NT2/D1 (cell line): ENCODE measurements around a stretch of chr2.

DNA sequence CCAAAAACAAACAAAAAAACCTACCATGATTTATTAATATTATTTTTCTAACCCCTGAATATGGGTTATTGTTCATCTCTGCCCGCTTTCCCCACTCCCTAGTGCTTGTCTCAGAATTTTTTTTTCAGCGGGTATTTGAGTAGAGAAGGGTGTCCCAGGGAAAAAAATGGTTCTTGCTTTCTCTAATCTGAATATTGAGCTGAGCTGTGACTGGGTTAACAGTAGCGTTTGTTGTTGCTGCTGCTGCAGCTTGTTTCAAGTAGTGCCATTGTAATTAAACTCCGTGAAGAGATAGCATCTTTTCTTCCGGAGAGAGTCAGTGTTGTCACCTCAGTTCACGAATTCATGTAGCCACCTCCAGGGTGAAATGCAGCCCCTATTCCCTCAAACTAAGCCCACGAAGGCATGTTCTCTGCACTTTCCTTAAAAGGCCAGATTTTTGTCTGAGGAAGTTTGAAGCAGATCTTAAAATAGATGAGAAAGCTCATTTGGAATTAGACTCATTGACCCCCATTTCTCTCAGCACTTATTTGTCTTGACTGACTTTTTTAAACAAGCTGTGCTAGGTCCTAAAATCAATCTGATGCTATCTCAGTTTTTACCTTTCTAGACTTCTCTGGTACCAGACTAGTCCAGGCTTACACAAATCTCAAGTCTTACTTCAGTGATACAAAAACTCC, 1.6 kb upstream of the AAK1 start:
- RRBS, 2 experiments = no CpG with 5 or more reads among the region's 7 CpGs

DNA sequence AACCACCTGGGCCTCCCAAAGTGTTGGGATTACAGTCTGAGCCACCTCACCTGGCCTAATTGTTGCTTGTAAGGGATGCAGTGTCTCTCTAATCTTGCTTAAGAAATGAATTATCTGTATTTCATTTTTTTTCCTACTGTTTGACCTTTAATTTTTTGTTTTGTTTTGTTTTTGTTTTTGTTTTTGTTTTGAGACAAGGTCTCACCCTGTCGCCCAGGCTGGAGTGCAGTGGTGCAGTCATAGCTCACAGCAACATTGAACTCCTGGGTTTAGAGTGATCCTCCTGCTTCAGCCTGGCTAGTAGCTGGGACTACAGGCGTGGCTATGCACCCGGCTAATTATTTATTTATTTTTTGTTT, 1.7 kb upstream of the ANXA4 start:
- RRBS, 2 experiments = no CpG with 5 or more reads among the region's 3 CpGs

DNA sequence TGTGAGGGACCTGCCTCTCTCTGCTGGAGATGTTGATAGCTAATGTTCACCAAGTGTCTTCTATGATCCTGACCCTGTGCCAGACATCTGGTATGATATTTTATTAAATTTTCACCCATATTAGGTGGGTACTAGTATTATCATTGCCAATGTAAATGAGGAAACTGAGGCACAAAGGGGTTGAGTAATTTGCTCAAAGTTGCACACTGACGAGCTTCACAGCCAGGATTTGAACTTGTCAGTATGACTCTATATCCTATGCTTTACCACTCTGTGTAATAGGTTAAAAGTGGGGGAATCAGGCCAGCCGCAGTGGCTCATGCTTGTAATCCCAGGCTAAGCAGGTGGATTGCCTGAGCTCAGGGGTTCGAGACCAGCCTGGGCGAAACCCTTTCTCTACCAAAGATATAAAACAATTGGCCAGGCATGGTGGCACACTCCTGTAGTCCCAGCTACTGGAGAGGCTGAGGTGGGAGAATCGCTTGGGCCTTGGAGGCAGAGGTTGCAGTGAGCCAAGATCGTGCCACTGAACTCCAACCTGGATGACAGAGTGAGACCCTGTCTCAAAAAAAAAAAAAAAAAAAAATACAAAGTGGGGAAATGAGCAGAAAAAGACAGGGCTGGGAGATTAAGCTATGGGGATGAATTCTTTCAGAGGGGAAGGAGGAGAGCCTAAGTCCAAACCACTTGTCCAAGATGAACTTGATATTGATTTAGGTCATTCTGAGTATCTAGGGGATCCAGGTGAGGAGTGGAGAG, 9.2 kb downstream of the ANXA4 start:
- RRBS, 2 experiments = no CpG with 5 or more reads among the region's 6 CpGs

- RRBS, 2 experiments = no CpG with 5 or more reads among the region's 3 CpGs
Measured at GRCh38 chr2:69926883-69927473, 12.1 kb downstream of the MXD1 start.

DNA sequence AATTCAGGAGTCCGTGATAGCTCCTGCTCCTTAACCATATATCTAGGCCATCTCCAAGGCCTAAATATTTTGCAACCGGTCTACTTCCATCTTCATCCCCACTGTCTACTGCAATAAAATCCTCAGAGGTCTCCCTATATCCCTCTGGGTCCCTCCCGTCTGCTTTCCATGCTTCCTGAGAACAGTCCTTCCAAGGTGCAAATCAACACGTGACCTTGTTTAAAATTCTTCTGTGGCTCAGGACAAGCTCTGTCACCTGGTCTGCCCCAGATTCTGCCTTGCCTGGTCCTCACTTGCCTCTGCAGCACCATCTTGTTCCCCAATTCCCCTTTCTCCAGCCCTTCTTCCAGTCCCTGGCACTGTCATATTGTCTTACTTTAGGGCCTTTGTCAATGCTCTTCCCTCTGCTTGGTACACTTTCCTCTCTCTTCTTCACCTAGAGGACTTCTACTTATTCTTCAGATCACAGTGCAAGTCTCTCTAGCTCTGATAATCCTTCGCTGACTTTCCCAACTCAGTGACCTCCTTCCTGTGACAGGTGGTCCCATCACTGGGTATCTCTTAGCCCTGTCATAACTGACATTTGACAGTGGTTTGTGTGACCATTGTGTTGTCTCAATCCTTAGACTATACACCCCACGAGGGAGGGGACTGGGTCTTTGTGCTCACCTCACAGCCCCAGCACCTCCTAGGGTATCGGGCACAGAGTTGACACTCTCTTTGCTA, 20.9 kb downstream of the MXD1 start:
- RRBS, 2 experiments = no CpG with 5 or more reads among the region's 7 CpGs

- RRBS, 2 experiments = no CpG with 5 or more reads among the region's 22 CpGs
Measured at GRCh38 chr2:69936671-69937545, 22.0 kb downstream of the MXD1 start.

DNA sequence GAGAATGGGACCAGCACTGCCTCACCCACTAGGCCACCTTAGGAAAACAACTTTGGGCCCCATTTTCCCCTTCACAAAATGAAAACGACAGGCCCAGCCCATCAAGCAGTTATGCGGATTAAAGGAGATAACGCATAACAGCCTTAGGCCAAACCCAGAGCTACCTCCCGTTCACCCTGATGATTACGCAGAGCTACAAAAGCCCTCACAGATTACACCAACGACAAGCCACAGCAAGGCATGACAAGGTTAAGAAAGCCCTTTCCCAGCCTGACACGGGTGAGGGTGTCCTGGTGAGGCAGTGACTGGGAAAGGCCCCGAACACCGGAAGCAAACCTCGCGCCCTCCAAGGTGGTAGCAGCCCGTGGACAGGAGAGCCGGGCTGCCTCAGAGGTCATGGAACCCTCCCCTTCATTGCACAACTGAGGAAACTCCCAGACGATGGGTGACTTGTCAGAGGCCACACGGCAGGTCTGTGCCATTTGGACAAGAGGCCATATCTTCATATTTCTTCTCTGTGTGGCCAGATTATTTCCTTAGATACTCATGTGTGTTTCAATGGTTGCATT, 17.0 kb upstream of the ASPRV1 start:
- RRBS, 2 experiments = 89 to 97% methylated on average over 5 of the region's 15 CpGs

DNA sequence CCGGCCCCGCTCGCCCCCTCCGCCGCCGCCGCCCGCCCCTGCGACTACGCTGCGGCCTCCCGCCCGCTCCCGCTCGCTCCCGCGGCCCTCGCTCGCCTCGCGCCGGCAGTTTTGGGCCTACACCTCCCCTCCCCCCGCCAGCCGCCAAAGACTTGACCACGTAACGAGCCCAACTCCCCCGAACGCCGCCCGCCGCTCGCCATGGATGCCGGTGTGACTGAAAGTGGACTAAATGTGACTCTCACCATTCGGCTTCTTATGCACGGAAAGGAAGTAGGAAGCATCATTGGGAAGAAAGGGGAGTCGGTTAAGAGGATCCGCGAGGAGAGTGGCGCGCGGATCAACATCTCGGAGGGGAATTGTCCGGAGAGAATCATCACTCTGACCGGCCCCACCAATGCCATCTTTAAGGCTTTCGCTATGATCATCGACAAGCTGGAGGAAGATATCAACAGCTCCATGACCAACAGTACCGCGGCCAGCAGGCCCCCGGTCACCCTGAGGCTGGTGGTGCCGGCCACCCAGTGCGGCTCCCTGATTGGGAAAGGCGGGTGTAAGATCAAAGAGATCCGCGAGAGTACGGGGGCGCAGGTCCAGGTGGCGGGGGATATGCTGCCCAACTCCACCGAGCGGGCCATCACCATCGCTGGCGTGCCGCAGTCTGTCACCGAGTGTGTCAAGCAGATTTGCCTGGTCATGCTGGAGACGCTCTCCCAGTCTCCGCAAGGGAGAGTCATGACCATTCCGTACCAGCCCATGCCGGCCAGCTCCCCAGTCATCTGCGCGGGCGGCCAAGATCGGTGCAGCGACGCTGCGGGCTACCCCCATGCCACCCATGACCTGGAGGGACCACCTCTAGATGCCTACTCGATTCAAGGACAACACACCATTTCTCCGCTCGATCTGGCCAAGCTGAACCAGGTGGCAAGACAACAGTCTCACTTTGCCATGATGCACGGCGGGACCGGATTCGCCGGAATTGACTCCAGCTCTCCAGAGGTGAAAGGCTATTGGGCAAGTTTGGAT, 579 bp downstream of the PCBP1 start:
- RRBS, 2 experiments = under 1% methylated on average over 22 to 30 of the region's 82 CpGs

DNA sequence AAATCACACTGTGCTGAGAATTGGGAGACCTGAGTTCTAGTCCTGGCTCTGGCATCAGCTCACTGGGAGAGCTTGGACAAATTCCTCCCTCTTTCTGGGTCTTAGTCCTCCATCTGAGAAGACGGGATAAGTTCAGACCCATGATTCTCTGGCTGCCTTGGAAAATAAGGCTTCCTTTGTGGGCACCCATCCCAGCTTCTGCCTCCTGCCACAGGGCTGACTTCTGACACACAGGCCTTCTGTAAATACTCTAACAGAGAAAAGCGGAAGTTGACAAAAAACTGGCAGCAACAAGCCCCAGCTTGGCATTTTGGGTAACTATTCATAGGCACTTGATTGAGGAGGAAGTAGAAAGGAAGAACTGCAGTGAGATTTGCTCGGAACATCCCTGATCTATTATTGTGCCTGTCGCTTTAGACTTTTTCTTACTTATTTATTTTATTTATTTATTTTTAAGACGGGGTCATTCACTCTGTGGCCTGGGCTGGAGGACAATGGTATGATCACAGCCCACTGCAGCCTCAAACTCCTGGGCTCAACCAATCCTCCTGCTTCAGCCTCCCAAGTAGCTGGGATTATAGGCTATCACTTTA, 7.9 kb downstream of the PCBP1 start:
- RRBS, 2 experiments = no CpG with 5 or more reads among the region's 5 CpGs

DNA sequence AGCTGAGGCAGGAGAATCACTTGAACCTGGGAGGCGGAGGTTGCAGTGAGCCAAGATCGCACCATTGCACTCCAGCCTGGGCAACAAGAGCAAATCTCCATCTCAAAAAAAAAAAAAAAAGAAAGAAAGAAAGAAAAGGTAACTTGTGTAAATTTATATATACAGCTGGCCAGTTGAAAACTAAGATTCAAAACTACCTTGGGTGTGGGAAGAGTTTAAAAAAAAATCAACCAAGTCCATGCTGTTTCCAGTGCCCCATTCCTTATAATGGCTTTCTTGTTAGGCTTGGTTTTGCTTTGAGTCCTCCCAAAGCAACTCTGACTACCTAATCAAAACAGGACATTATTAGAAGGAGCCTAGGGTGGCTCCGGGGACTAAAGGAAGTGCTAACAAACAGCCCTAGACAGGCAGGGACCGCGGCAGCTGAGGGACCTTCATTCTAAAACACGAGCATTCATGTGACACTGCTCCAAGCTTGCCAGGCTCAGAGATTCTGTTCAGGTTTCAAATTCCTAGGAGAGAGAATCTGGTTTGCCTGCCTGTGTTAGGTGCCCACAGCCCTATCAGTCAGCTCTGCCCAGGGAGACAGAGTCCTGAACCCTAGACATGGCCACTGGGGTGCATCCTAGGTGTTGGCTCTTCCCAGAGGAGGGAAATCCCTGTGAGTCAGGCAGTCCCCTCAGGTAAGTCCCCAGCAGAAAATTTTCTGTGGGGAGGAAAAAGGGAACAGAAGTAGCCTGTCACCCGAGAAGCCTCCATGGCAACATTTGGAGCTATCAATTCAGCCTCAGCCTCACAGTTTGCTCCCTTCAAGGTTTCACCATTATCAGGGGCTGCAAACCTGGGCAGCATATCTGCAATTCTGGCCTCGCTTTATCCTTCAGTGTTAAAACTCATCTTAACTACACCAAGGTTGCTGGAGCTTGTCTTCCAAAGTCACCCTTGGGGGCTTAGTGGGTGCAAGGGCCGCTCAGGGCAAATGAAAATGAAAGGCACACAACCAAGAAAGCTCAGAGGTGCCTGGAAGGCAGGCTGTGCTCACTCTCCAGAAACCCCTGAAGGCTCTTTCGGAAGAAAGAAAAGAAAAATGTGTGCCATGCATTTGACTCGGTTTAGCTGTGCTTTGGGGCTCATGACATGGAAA, 28.4 kb downstream of the PCBP1 start:
- RRBS, 2 experiments = no CpG with 5 or more reads among the region's 11 CpGs

DNA sequence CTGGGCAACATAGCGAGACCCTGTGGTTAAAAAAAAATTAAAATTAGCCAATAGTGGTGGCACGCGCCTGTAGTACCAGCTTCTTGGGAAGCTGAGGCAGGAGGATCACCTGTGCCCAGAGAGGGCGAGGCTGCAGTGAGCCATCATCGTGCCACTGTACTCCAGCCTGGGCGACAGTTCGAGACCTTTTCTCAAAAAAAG, 36.4 kb downstream of the PCBP1 start:
- RRBS, 2 experiments = no CpG with 5 or more reads among the region's 7 CpGs

DNA sequence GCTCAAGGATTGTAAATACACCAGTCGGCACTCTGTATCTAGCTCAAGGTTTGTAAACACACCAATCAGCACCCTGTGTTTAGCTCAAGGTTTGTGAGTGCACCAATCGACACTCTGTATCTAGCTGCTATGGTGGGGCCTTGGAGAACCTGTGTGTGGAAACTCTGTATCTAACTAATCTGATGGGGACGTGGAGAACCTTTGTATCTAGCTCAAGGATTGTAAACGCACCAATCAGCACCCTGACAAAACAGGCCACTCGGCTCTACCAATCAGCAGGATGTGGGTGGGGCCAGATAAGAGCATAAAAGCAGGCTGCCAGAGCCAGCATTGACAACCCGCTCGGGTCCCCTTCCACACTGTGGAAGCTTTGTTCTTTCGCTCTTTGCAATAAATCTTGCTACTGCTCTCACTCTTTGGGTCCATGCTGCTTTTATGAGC, 41.8 kb downstream of the C2orf42 start:
- RRBS, 2 experiments = no CpG with 5 or more reads among the region's 8 CpGs

DNA sequence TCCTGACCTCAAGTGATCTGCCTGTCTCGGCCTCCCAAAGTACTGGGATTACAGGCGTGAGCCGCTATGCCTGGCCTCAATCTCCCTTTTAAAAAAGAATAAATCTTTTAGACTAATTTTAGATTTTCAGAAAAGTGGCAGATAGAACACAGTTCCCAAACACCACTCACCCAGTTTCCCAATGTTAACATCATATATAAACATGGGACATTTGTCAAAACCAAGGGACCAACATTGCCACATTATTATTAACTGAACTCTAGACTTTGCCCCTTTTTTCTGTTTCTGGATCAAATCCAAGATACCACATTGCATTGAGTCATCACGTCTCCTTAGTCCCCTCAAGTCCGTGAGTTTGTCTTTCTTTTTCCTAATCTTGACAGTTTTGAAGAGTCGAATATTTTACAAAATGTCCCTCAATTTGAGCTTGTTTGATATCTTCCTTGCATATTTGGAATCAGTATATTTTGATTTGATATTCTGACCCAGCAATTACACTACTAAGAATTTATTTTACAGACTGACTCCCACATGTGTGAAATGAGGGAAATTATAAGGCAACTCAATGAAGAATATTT, 2.3 kb downstream of the C2orf42 start:
- RRBS, 2 experiments = no CpG with 5 or more reads among the region's 6 CpGs

DNA sequence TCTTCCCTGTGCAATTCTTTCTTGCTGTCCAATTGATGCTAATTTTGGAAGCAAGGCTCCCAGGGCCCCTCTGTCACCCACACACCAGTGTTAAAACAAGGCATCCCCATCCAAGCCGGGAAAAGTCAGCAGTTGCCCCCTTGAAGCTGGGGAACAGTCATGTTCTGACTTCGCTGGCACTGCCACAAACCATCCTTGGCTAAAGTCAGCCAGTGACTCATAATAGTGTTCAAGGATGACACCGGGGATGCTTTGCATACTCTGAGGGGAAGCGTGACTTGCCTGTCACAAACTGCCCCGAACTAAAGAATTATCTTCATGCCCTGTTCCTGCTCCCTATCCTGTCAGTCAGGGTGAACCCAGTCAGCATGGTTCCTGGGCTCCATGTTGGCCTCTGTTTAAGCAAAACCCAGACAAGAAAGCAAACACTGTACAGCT, 37.0 kb downstream of the TGFA start:
- RRBS, 2 experiments = no CpG with 5 or more reads among the region's 5 CpGs

DNA sequence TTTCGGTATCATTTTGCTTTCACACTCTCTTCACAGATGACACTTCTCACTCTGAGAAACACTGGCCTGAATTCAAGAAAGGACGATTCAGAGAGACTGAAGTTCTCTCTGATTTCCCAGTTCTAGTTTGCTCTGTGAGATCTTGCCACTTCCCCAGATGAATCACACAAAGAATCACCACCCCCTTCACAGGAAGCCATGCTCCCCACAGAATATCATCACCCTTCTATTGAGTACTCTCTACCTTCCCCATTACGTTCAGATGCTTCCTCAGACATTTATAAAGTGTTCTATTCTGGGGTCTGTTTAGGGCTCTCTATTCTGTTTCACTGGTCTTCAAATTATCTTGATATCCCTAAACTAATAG, 16.1 kb upstream of the CD207 start:
- RRBS, 2 experiments = no CpG with 5 or more reads among the region's 3 CpGs

- RRBS, 2 experiments = no CpG with 5 or more reads among the region's 9 CpGs
Measured at GRCh38 chr2:71063952-71064440, 4.5 kb upstream of the NAGK start.

DNA sequence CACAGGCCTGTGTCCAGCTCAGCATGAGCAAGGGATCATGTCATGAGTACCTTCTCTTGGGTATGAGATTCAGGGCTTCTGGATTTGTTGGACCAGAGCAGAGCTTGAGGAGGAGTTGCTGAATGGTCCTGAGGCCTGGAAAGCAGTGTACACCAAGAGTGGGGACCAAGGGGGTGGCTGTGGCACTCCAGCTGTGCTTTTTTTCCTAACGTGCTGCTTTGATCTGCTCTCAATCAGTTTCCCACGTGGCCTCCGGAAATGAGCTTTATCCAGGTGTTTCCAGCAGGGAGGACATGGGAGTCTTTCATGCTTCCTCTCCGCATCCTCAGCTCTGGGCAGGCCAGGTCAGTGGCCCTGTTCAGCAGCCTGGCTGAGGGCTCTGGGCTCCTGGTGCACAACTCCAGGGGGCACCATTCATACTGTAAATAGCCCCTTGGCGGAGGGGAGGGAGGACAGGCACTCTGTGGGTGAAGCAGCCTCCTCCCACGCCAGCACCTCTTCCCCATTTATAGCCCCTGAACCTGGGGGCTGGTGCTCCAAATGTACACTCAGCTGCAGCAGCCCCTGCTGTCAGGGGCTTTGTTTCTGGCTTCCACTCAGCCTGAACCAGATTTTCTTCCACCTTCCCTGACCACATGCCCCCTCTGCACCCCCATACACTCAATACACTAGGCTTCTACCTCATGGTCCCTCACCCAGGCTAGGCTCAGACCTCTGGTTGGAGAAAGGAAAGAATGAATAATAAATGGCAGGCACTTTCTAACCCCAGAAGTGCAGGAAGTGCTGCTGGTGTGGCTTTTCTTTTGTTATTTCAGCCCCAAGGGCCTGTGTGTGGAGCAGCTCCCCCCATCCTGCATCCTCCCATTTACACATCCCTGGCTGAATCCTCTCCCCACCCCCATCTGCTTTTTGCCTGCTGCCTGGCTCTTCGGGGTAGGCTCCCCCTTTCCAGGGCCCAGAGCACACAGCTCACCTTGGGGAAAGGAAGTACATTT, 11.0 kb upstream of the DYSF start:
- RRBS, 2 experiments = no CpG with 5 or more reads among the region's 7 CpGs

DNA sequence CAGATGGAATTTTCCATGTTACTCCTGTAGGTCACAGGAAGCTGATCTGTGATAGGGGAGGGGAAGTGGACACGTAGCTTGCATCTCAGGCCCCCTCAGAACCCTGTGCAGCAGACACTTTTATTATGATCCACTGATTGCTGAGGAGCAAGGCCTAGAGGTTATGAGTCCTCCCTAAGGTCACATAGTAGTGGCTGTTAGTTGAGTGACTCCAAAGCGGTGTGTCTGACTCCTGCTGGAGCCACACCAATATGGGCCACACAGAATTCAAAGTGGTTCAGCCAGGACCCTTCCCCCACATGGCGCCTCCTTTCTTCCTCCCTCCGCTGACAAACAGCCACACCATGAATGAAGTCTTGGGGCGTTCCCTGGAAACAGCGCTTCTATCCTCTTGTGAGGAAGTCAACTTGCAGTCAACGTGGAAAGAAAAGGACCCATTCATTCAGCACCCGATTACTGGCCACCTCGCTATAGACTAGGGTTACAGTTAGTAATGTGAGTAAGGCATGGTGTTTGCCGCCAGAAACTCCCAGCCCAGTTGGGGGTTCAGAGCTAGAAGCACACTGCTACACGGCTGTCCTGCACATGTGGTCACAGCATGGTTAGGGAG, 8.5 kb downstream of the DYSF start:
- RRBS, 2 experiments = no CpG with 5 or more reads among the region's 11 CpGs

GRCh38 chr2:71716527-71717545, 250.3 kb downstream of the DYSF start:
- RRBS, 2 experiments = no CpG with 5 or more reads among the region's 18 CpGs